Cardiac muscle cell (in vitro differentiated cells and primary cell): ENCODE measurements around the genes ANO8, GTPBP3, CCDC194 and MAST3.

DNA sequence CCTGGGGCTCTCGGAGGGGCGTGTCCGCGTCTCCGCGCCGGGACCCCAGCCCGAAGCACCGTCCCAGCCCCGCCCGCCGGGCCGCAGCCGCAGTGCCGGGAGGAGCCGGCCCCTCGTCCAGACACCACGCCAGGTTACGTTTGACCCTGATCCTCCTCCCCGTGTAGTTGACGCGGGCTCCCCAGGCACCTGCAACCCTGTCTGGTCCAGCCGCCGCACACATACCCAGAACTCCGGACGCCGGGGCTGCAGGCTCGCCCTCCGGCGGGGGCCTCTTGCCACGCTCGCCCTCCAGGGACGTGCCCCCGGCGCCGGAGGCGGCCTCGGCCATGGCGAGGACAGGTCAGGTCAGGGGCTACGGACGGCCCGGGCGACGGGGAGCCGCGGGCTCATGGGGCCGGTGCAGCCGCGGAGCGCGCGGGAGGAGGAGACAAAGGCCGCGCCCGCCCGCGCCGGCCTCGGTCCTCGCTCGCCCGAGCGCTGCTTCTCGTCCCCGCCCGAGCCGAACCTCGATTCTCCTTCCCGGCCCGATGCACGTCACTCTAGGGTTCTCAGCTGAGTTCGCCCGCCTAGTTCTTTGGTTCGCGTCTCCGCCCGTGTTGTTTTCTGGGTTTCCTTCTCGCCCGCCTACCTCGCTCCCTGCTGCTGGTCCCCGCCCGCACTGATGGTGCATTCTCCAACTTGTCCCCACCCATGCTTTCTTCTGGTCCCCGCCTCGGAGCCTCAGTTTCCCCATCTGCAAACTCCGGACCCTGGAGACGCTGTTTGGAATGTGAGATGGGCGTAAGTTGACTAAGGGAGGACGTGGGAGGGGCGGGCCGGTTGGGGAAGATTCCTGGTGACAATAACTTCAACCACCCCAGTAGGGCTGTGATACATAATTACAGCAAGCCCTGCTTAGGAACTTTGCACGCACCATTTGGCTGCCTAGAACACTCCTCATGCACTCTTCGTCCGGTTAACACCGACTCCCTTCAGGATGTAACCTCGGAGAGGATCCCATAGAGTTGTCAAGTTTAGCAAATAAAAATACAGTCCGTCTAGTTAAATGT is at the start of gene ANO8:
ANO8 (minus strand) TSS at position 516 of the 1,052 bp plus-strand sequence.
- RAMPAGE, long total RNA: no peak
- RRBS: 3% methylated on average over 52 of the region's 96 CpGs

- RAMPAGE, long total RNA: start-site peak on the plus strand at chr19:17337541-17337589, 88 and 46 reads in 2 replicates
- RRBS: 2% methylated on average over 5 of the region's 37 CpGs
Observed at GRCh38 chr19:17336998-17337725, at the start of gene GTPBP3. TSS of gene GTPBP3 (plus strand) at chr19:17337553.

DNA sequence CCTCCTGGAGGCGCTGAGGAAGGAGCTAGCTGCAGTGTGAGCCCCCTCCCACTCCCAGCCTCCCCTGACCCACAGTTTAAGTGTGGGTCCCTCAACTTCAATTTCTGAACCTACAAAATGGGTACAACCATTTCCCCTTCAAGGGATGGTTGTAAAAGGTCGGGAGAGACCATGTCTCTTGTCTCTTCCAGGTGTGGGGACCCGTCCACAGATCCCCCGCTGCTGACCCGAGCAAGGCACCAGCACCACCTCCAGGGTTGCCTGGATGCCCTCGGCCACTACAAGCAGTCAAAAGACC is 3.9 kb downstream of the GTPBP3 start:
- RAMPAGE, long total RNA: no peak
- RRBS: no CpG with 5 or more reads among the region's 6 CpGs

- RAMPAGE, long total RNA: no peak
- RRBS: 17% methylated on average over 29 of the region's 48 CpGs
Observed at GRCh38 chr19:17393798-17394402, at the start of gene CCDC194. TSS of gene CCDC194 (minus strand) at chr19:17394196.

GRCh38 chr19:17483926-17484539 is 13.7 kb downstream of the SLC27A1 start:
- RAMPAGE, long total RNA: no peak
- RRBS: no CpG with 5 or more reads among the region's 6 CpGs

- RAMPAGE, long total RNA: no peak
- RRBS: no CpG with 5 or more reads among the region's 25 CpGs
Observed at GRCh38 chr19:17489002-17489778, 18.9 kb downstream of the SLC27A1 start.

- RAMPAGE, long total RNA: no peak
- RRBS: no CpG with 5 or more reads among the region's 9 CpGs
Observed at GRCh38 chr19:17530548-17531071, 3.5 kb downstream of the NIBAN3 start.

- RAMPAGE, long total RNA: no peak
- RRBS: no CpG with 5 or more reads among the region's 4 CpGs
Observed at GRCh38 chr19:17754909-17755288, 3.6 kb downstream of the FCHO1 start.

DNA sequence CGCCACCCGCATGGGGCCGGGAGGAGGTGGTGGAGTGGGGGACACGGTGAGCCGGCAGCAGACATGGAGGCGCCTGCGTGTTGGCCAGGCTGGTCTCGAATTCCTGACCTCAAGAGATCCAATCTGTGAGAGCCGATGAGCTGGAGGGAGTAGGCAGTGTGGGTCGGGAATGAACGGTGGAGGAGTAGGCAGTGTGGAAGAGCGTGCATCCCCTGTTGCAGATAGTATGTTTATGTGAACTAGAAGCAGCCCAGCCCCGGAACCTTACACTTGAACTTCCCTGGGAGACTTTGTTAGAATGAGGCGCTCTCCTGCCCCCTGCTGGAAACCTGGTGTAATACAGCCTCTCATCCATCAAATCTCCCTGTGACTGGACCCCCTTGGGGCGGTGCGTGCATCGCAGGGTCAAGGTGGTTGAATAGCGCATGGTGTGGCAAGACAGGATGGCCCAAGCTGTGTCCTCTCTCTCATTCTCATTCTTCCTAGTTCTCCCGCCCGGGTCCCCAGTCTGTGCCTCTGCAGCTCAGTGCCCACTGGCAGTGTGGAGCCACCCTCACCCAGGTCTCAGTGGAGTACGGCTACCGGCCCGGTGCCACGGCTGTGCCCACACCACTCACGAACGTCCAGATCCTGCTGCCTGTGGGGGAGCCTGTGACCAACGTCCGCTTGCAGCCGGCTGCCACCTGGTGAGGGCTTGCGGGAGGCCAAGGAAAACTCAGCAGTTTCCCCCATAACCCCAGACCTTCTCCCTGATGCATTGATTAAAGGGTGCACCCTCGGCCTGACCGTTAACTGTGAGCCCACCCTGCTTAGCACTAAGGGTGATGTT is 10.5 kb upstream of the B3GNT3 start:
- RAMPAGE, long total RNA: no peak
- RRBS: 64% methylated on average over 10 of the region's 32 CpGs

DNA sequence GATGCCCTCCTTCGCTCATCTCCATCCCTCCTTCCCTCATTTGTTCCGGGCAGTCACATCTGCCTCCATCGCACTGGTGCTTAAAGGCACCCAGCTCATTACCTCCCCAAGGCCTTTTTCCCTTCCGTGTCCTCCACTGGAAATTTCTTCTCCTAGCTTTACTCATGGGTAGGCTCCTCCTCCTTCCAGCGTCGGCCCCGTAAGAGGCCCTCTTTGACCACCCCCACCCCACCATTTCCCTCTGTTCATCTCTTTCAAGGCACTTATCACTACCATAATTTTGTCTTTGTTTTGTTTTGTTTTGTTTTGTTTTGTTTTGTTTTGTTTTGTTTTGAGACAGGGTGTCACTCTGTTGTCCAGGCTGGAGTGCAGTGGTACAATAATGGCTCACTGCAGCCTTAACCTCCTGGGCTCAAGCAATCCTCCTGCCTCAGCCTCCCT is 6.6 kb upstream of the INSL3 start:
- RAMPAGE, long total RNA: no peak
- RRBS: no CpG with 5 or more reads among the region's 7 CpGs

GRCh38 chr19:17841099-17842269 is 6.3 kb downstream of the JAK3 start:
- RAMPAGE, long total RNA: start-site peak on the minus strand at chr19:17841723-17841776, 29 and 46 reads in 2 replicates
- RRBS: 15% methylated on average over 17 of the region's 56 CpGs

DNA sequence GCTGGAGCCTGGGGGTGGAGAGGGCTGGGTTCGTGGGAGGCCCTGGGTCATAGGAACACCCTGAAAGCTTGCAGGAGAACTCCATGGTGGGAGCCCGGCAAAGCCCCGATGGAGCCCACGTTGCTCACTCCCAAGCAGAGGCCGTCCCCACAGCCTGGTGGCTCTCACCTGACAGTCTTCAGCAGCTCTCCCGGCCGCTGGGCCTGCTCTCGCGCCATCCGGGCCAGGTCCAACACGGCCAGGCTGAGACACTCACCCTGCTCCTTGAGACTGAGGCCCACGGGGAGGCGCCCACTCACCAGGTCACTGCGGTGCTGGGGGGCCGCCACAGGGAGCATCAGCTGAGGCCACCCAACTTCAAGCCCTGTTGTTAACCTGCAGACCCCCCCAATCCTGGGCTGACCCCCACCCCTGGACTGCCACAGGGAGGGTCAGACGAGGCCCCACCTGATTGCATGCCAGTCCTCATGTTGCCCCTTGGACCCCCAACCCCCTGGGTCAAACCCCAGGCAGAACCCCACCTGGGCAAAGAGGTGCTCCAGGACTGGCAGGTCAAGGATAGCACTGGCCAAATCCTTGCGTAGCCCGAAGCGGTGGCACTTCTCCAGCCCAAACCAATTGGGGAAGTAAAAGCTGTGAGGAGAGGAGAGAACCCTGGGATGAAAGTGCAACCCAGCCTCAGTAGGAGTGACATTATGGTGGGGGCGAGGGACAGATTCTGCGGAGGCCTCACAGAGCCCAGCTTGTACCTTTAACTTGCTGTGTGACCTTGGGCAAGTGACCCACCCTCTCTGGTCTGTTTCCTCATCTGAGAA is 4.7 kb downstream of the JAK3 start:
- RAMPAGE, long total RNA: no peak
- RRBS: 44% methylated on average over 4 of the region's 21 CpGs

- RAMPAGE, long total RNA: no peak
- RRBS: 37% methylated on average over 8 of the region's 35 CpGs
Observed at GRCh38 chr19:17943204-17943705, 10.4 kb downstream of the CCDC124 start.

DNA sequence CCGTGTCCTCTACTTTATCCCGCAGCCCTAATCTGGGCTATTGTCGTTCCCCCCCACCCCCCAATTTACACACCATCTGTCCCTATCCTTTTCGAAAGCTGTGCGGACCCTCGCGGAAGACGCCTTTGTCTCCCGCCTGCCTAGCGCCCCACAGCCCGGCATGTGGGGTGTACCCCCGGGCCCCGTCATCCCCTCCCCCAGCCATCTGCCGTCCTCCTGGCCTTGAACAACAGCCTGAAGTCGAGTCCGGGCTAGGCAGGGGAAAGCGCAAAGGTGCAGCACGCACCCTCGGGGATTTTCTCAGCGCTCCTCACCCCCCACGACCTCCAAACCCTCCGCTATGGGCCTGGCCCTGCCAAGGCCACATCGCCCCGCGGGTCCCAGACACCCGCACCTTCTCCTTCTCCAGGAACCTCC is 16.1 kb downstream of the CCDC124 start:
- RAMPAGE, long total RNA: no peak
- RRBS: 2% methylated on average over 5 of the region's 26 CpGs

- RAMPAGE, long total RNA: no peak
- RRBS: no CpG with 5 or more reads among the region's 8 CpGs
Observed at GRCh38 chr19:17953734-17954309, 13.1 kb upstream of the KCNN1 start.

DNA sequence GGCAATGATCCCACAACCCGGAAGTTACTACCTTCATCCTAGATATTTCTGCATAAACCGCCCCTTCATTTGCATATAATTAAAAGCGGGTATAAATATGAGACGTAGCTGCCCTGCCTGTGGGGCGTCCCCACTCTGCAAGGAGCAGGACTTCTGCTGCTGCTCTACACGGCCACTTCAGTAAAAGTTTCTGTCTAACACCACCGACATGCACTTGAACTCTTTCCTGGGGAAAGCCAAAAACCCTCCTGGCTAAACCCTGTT is 21.8 kb downstream of the IL12RB1 start:
- RAMPAGE, long total RNA: no peak
- RRBS: 0% methylated on average over 1 of the region's 7 CpGs

- RAMPAGE, long total RNA: start-site peak on the plus strand at chr19:18097766-18097780, 14 and 26 reads in 2 replicates
- RRBS: 2% methylated on average over 15 of the region's 53 CpGs
Observed at GRCh38 chr19:18097394-18098276, at the start of gene MAST3. TSS of gene MAST3 (plus strand) at chr19:18097778.

DNA sequence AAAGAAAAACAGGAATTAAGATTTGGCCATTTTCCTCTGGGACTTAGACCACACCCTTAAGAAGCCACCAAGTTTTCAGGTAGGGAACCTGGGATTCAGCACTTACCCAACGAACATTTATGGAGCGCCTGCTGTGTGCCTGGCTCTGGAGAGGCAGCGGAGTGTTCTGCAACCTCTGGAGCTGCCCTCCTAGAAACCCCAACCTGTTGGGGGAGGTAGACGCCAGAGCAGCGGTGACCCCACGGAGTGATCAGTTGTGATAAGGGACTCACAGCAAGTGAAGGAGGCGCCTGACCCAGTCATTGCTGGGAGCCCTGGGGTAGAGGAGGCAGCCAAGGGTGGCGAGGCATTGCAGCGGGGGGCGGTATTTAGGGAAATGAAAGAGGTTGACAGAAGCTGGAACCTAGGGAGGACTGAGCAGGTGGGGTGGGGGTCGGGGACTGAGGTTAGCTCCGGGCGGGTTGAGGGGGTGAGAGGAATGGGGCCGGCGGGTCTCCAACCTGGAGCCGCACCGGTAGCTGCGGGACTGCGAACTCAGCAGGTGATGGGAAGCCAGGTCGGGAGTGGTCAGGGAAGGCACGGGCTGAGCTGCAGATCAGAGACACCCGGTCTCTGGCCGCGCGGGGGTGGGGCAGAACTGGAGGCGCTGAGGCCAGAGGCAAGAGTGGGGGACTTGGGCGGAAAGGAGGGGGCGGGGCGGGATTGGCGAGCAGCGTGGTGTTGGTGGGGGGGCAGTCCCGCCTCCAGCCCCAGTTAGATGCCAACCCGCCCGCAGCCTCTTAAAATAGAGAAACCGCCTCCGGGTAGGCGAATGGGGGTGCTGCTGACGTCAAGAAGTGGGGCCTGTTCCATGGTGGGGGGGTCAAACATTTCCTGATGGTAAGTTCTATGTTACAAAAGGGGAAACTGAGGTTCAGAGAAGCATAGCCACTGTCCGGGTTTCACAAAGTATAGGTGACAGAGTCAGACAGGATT is 1.4 kb downstream of the MAST3 start:
- RAMPAGE, long total RNA: no peak
- RRBS: 4% methylated on average over 5 of the region's 39 CpGs

GRCh38 chr19:18108956-18109331 is 11.4 kb downstream of the MAST3 start:
- RAMPAGE, long total RNA: no peak
- RRBS: no CpG with 5 or more reads among the region's 2 CpGs

DNA sequence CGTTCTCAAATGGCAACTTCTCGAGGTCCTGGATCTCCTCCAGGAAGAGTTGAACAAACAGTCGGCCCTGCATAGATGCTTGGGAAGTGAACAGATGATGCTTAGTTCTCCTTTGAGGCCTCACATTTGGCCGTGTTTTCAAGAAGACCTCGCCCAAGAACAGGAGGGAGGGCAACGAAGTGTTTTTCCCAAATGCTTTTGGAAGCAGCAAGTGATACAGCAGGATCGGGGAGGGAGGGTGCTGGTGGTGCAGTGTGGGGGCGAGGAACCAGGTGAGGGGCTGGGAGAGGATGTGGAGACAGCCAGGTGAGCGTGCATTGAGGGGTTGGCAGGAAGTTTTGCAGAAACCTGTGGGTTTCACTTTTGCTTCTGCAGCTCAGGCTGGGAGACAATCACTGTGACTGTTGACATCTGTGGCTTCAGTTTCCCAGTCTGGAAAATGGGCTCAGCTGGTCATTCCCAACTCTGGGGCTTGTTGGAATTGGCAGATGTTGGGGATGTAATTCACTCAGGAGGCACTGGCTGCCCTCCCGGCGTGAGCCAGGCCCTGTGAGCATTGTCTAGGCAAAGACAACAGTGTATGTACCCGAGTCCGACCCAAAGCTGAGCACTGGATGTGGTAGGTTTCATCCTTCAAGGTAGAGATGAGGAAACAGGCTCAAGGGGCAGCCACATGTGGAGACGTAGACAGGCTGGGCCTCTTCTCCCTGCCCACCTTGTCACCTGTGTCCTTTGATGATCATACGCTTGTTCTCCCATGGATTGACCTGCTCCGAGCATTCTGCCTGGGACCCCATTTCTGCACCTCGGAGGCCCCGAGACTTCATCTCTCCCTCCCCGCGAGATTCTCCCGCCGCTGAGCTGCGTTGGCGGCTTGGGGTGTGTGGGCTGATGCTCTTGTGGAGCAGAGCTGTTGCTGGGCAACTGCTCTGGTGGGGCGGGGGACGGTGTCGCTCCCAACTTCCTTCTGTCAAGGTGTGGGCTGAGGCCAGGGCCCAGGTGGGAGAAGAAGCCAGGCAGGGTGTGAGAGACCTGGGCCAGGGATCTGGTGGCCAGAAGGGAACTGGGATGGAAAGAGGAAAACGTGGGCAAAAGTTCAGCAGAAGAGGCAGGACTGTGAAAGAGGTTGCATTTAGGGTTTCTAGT is 21.9 kb downstream of the MAST3 start:
- RAMPAGE, long total RNA: no peak
- RRBS: no CpG with 5 or more reads among the region's 28 CpGs